WTC11 (cell line): Measurements from ENCODE around the genes AMY1C and NBPF6.

DNA sequence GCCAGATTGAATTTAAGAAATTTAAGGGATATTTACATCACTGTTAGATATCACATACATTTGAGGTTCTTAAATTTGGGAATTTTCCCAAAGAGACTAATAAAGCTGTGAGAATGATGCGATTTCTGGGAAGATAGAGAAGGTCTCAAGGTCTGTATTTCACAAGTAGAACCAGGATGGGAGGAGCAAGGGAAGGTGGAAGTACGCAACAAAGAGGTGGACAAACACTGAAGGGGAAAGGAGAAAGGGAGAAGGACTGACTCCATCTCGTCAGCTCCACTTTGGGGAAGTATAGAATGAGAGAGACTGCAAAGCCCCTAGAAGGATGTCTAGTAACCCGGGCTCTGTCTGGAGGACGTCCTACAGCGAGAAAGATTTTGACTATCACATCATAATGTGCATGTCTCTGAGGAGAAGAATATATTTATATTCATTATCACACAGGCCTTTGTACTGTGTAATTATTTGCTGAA lies 4.9 kb downstream of the CDC14A start:
- PRO-cap = no peak

GRCh38 chr1:100528880-100529426 lies 9.0 kb upstream of the GPR88 start:
- PRO-cap = no peak

DNA sequence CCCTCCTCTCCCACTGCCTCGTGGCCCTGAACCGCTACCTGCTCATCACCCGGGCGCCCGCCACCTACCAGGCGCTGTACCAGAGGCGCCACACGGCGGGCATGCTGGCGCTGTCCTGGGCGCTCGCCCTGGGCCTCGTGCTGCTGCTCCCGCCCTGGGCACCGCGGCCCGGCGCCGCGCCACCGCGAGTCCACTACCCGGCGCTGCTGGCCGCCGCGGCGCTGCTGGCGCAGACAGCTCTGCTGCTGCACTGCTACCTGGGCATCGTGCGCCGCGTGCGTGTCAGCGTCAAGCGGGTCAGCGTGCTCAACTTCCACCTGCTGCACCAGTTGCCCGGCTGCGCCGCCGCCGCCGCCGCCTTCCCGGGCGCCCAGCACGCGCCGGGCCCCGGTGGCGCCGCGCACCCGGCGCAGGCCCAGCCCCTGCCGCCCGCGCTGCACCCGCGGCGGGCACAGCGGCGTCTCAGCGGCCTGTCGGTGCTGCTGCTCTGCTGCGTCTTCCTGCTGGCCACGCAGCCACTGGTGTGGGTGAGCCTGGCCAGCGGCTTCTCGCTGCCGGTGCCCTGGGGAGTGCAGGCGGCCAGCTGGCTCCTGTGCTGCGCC lies 1.5 kb downstream of the GPR88 start:
- PRO-cap = no peak

GRCh38 chr1:100643851-100644127 lies 75.8 kb upstream of the VCAM1 start:
- PRO-cap = no peak

DNA sequence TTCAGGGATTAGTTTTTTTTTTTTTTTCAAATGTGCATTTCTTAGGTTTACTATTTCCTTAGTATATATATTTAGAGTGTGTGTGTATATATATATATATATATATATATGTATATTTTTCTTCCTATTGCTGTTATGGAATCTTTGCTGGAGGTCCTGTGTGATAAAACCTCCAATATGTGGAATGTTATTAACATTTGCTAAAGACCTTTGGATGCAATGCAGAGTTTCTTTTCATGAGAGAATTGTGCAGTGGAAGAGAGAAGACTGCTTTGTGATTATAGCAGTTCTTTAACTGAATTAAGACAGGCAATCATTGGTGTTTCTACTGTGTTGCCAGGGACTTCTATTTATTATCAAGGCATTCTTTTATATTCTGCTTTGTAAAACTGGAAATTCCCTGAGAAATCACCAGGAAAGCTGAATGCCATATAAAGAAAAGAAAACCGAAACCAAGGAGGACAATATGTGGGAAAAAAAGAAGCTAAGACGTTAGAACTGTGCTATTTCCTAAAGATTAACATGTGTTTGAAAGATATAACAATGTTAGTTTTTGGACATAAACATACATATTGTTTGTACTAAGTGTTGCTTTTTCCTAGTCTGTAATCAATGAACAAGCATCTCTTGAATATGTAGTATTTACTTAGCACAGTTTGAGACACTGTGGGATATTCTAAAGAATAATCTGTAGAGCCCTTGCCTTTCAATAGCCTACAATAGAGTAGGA lies 47.3 kb downstream of the EXTL2 start:
- PRO-cap = no peak

DNA sequence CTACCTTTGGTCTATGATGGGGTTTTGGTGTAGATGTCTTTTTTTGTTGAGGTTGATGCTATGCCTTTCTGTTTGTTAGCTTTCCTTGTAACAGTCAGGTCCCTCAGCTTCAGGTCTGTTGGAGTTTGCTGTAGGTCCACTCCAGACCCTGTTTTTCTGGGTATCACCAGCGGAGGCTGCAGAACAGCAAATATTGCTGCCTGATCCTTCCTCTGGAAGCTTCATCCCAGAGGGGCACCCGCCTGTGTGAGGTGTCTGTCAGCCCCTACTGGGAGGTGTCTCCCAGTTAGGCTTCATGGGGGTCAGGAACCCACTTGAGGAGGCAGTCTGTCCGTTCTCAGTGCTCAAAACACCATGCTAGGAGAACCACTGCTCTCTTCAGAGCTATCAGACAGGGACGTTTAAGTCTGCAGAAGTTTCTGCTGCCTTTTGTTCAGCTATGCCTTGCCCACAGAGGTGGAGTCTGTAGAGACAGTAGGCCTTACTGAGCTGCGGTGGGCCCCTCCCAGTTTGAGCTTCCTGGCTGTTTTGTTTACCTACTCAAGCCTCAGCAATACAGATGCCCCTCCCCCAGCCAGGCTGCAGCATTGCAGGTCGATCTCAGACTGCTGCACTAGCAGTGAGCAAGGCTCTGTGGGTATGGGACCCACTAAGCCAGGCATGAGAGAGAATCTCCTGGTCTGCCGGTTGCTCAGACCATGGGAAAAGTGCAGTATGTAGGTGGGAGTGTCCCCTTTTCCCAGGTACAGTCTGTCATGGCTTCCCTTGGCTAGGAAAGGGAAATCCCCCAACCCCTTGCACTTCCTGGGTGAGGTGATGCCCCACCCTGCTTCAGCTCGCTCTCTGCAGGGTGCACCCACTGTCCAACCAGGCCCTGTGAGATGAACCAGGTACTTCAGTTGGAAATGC lies 53.5 kb downstream of the SLC30A7 start:
- PRO-cap = no peak

- PRO-cap = no peak
These were observed 50.7 kb downstream of the DPH5 start for GRCh38 chr1:100974545-100975671.

DNA sequence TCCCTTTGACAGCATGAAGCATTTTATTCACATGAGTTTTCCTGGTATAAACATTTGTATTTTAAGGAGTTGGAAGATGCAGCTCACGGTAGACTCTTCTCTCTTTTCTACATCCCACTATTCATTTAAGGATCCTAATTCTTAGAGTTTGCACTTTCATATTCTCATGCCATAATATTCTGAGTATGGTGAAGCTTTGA lies 75.9 kb upstream of the DPH5 start:
- PRO-cap = no peak

GRCh38 chr1:101161559-101161987 lies 75.2 kb upstream of the S1PR1 start:
- PRO-cap = no peak

GRCh38 chr1:103106788-103107407 lies 1.4 kb downstream of the COL11A1 start:
- PRO-cap = unidirectional peak, minus-strand start at chr1:103107065

DNA sequence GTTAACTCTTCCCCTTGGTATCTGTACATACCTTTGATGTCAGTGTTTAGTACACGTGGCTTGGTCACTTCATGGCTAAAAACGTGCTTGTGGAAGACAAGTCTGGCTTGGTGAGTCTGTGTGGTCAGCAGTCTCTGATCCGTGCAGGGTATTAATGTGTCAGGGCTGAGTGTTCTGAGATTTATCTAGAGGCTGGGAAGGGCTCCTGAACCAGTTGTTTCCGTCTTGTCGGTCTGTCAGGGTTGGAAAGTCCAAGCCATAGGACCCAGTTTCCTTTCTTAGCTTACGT lies at the start of gene AMY1C:
AMY1C (plus strand) TSS at position 184 of the 289 bp plus-strand sequence.
- PRO-cap = no peak

- PRO-cap = no peak
These were observed 1280.3 kb upstream of the PRMT6 start for GRCh38 chr1:105776133-105776600.

DNA sequence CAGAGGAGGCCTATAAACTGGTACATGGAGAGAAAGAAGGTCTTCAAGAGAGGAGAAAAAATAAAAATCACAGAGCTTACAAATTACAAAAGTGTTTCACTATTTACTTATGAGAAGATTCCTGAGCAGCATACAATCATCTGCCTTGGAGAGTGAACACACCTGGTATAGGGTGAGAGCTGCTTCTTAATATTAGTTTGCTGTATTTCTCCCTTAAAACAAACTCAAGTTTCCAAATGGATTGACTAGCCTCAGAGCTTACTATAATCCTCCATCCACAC lies 278.7 kb downstream of the VAV3 start:
- PRO-cap = no peak

DNA sequence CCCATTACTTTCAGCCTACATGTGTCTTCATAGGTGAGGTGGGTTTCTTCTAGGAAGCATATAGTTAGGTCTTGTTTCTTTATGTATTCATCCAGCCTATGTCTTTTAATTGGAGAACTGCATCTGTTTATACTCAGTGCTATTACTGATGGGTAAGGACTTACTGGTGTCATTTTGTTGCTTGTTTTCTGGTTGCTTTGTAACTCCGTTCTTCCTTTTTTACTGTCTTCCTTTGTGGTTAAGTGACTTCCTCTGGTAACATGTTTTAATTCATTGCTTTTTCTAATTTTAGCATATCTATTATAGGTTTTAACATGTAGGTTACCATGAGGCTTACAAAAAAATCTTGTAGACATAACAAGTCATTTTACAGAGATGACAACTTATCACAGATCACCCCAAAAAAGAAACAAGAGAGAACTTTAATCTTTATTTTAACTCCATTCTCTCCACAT lies 160.8 kb downstream of the VAV3 start:
- PRO-cap = no peak

DNA sequence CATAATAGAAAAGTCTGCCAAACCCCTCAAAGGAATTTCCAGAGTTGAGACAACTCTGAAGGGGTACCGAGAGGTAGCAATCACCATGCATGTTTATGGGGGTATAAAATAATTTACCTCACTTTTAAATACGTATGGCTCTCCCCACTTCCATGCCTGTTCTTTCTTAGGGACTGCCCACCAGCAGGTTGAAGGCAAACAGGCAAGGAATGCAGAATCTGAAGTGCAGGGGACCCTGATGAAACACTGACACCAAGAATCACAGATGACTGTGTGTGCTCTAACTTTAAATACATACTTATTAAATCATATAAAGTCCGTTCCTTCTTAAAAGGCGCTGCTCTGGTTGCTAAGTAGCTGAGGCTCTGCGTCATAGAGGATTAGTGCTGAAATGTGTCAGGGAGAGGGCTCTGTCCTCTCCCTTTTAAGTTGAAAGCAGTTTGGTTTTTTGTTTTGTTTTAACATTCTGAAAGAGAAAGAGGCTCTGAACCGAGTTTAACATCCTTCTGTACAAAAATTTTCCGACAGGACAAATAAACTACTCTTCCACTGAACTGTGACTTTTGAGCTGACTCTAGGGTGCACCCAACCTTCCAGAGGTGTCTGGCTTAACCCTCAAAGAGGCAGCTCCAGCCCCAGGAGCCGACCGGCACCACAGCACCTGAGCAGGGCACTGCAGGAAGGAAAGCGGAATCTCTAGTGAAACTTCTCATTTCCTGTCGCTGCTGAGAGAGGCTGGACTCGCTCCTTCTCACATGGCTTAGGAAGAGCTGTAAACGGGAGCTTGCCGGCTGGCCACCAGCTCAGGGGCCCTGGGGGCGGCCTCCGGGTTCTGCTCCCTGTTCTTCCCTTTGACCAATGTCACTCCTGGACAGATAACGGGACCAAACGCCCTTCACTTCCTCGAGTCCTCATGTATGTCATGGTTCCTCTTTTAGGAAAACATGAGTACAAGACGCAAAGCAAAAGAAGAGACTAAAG lies 1.4 kb downstream of the VAV3 start:
- PRO-cap = bidirectional peak, plus-strand start at position 754 of the sequence, minus-strand start at position 675 of the sequence

- PRO-cap = no peak
These were observed 73.9 kb upstream of the VAV3 start for GRCh38 chr1:108038908-108039328.

DNA sequence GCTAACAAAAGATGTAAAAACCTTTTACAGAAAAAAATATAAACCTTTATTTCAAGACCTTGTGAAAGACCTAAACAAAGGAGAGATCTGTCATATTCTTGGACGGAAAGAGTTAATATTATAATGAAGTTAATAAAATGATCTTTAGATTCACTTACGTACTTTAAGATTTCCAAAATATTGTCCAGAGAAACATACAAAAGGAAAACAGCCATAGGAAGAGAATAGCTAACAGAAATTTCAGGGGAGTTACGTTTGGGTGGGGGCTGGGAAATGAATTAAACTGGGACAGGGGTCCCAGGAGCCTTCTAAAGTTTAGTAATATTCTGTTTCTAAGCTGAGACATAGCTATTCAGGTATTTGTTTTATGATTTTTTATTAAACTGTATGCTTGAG lies 94.0 kb downstream of the SLC25A24 start:
- PRO-cap = no peak

DNA sequence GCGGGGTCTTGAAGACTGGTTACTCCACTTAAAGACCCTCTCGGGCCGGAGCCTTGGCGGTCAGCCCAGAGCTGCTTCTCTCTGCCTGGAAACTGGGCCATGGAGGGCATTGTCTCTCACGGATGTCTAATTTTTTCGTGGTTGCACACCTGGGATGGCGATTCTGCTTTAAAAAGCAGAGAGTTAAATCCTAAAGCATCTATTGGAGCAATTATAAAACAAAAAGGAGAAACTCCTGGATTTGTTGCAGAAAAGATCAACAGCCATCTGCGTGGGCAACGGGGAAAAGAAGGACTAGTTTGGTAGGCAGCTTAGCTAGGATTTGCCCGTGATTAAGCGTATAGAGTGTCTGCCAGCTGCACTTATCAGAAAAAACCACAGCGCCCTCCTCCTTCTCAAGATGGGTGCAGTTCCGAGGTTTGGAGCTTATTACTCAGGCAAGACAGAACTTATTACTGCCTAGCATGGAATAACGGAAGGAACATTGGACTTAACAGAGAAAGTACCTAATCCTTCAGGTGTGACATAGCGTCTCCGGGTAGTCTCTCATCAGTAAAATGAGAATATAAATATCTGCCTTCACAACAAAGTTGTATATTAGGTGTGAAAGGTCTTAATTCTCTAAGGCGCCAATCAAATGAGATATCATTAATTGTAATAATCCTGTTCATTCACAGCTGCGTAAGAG lies 578 bp upstream of the SLC25A24 start:
- PRO-cap = no peak

DNA sequence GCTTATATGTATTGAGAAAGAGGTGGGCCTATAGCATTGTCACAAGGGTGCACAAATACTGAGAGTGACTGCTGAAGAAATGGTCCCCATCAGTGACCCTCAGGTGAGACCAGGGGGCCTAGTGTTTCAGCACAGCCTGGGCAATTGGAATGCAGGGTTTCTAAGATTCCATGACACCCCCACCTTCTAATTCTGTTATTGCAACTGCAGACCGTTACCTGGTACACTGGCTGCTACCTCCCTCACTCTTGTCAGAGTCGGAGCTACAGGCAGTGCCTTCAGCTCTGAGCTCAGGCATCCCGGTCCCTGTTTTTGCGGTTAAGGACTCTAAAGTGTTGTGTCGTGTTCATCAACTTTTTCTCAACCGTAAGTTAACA lies at the start of gene NBPF6:
NBPF6 (plus strand) TSS at position 245 of the 377 bp plus-strand sequence.
- PRO-cap = no peak

DNA sequence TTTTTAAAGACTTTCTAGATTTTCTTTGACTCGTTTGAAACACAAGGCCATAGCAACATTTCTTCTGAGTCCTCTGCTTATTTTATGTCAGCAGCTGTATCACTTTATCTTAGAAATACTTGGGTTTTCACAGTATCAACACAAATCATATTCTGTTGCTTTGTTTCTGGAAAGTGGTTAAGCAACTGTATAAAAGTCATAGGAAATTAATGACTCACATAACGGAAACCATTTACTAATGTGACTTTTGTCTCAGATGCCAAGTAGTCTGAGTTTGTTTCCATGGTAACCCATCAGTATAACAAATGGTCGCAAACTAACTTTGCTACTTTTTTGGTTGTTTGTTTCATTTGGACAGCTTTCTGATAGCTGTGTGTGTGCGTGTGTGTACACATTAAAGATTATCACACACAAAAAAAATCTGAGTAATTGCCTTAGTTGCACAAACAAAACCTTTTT lies 31.0 kb downstream of the EEIG2 start:
- PRO-cap = no peak